ENCODE results near the gene CENPK.

DNA sequence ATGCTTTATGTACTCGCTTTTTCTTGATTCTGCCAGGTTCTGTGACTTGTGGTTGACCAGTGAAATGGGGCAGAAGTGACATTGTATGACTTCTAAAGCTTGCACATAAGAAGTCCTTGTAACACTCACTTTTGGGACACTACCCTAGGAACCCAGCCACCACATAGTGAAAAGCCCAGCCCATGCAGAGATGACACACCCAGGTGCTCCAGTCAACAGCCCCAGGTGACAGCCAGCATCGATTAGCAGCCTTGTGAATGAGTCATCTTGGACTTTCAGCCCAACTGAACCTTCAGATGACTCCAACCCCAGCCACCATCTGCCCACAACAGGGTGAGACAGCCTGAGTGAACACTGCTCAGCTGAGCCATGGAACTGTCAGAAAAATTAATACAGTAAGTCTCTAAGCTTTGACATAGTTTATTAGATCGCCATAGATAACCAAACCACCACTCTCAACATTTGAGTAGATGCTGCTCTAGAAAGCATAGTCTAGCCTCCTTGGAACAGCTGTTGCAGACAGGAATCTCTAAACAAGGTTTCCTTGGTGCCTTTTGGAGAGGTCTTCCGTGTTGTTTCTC is 458.7 kb downstream of the ZSWIM6 start:
- PRO-cap: no peak
- RRBS, 2 experiments: no CpG with 5 or more reads among the region's 4 CpGs

DNA sequence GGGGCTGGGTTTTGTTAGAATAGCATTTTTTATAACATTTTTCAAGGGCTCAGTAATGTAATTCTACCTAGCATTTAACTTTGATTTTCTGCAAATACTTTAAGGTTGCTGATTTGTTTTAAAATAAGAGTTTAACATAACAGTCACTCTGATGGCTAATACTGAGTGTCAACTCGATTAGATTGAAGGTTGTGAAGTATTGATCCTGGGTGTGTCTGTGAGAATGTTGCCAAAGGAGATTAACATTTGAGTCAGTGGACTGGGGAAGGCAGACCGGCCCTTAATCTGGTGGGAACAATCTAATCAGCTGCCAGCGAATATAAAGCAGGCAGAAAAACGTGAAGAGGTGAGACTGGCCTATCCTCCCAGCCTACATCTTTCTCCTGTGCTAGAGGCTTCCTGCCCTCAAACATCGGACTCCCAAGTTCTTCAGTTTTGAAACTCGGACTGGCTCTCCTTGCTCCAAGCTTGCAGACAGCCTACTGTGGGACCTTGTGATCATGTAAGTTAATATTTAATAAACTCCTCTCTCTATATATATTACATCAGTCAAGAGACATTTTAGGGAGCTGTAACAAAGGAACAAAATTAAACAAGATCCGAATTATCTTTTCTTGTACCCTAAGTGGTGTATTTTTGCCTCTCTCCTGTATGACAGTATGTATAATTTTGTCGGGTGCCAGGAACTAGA is 576.0 kb downstream of the LRRC70 start:
- PRO-cap: no peak
- RRBS, 2 experiments: no CpG with 5 or more reads among the region's 8 CpGs

DNA sequence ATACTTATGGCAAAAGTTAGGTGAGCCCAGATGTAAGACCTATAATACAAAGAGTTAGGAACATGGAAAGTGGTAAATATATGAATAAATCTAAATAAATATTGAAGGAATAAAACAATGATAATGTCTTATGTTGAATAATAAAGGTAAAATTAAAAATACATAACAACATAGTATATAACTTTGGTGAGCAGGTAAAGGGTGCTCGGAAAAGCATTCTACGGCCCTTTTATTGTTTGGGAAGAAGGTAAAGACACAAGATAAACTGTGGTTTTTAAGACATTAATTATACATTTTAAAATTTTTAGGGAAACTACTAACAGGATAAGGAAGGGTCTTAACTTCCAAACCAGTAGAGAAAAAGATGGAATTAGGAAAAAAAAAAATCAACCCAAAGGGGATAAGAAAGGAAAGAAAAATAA is 127.6 kb downstream of the CWC27 start:
- PRO-cap: no peak
- RRBS, 2 experiments: no CpG with 5 or more reads among the region's 2 CpGs

DNA sequence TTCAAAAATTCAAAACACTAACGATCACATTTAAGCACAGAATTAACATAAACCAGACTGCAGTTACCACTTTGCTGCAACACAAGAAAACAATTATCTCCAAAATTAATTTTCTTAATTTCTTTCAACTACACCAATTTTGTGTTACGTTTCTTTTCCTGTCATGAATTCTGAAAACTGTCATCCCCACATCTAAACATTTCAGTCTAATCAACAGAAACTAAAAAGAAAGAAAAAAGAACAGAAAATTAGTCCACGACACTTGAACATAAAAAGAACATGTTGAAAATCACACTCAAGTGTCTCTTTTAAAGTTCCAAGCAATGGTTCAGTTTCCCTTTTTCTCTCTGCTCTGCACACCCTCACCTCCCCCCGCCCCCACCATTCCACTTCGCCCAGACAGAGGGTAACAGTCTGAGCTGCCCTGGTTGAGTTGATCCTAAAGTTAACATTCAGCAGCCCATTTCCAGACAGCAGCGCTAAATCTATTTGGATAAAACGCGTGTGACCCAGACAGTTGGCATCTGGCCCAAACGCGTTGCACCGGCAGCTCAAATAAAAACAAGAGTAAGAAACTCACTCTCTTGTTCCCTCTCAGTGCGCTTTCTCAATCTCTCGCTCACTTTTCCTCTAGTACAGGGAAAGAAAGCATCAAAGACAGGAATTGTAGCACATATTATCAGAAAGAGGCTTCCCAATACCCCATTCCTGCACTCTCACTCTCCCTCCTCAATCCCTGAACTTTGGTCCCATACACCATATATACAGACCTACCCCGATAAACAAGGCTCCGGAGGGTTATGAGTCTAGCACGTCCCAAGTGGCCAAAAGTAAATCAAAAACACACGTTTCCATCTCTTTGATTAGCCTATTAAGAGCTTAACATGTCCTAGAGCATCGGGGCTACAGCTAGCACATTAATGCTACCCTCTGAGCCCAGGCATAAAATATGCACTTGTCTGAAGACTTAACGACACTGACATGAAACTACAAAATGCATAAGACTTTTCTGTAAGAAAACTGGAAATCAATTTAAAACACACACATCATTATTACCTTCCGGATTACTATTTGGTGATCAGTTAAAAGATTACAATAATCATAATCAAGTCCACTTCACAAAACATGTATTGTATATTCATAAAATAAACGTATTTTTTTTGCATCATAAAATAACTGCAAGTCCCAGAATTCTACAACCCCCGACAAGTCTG is 1.4 kb downstream of the ADAMTS6 start:
- PRO-cap: bidirectional peak, plus-strand start at position 587 of the sequence, minus-strand start at position 281 of the sequence
- RRBS, 2 experiments: no CpG with 5 or more reads among the region's 22 CpGs

- PRO-cap: bidirectional peak, plus-strand start at chr5:65563406, minus-strand start at chr5:65563127
- RRBS, 2 experiments: under 1 to 2% methylated on average over 6 of the region's 55 CpGs
These were observed at the start of gene CENPK for GRCh38 chr5:65562567-65563750. CENPK (minus strand) TSS chr5:65563168.

DNA sequence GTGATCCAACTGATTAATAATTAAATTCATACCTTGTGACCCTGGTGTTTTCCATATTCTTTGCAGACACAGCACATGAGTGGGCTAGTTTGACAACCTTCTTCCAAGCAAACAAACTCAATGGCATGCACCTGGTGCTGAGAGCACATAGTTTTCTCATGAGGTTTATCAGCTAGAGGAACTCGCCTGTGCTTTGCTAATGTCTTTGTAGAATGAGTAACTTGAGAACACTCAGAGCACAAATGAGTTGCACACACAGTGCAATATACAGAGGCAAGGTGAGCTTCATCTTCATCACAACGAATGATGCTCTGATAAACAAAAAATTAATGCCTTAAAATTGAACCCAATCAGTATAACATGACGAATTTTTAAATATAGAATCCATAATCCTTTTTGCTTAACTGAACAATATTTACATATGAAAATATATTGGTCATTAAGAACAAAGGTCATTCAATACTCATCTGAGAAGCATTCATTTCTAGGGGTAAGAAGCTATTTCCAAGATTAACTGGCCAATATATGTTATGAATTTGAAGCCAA is 12.5 kb downstream of the TRIM23 start:
- PRO-cap: no peak
- RRBS, 2 experiments: no CpG with 5 or more reads among the region's 3 CpGs

- PRO-cap: no peak
- RRBS, 2 experiments: no CpG with 5 or more reads among the region's 1 CpG
These were observed 33.7 kb downstream of the SHLD3 start for GRCh38 chr5:65658565-65658808.

DNA sequence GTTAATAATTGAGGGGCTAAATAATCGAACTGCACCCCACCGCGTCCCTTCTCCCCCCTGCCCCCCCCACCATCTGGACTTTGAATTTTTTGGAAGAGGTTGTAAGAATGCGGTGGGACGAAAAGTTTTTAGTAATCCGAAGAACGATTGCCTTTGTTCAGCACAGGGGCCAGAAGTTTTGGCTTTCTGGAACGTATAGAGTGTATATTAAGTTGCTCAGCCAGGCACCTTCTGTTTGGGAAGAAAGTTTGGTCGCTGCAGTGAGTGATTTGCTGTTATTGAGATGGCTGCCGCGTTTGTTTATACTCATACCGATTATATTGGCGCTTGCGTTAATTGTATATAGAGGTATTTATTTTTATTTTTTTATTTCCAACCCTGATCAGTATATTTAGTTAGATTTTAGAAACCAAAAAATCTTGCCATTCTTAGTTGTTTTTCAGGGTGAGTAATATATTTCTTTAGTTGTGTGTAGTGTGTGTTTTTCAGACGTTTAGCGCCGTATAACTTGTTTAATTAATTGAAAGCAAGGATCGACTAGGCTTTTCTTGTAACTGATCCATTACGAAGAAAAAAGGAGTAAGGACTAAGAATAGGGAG is 663 bp downstream of the ERBIN start:
- PRO-cap: no peak
- RRBS, 2 experiments: no CpG with 5 or more reads among the region's 19 CpGs

- PRO-cap: no peak
- RRBS, 2 experiments: no CpG with 5 or more reads among the region's 3 CpGs
These were observed 42.9 kb upstream of the SREK1 start for GRCh38 chr5:66101056-66101680.

- PRO-cap: no peak
- RRBS, 2 experiments: no CpG with 5 or more reads among the region's 2 CpGs
These were observed 224.7 kb downstream of the SREK1 start for GRCh38 chr5:66368794-66369206.

GRCh38 chr5:66617848-66618400 is 21.7 kb downstream of the MAST4 start:
- PRO-cap: no peak
- RRBS, 2 experiments: no CpG with 5 or more reads among the region's 10 CpGs

- PRO-cap: no peak
- RRBS, 2 experiments: no CpG with 5 or more reads among the region's 8 CpGs
These were observed 93.5 kb downstream of the MAST4 start for GRCh38 chr5:66689479-66690407.

DNA sequence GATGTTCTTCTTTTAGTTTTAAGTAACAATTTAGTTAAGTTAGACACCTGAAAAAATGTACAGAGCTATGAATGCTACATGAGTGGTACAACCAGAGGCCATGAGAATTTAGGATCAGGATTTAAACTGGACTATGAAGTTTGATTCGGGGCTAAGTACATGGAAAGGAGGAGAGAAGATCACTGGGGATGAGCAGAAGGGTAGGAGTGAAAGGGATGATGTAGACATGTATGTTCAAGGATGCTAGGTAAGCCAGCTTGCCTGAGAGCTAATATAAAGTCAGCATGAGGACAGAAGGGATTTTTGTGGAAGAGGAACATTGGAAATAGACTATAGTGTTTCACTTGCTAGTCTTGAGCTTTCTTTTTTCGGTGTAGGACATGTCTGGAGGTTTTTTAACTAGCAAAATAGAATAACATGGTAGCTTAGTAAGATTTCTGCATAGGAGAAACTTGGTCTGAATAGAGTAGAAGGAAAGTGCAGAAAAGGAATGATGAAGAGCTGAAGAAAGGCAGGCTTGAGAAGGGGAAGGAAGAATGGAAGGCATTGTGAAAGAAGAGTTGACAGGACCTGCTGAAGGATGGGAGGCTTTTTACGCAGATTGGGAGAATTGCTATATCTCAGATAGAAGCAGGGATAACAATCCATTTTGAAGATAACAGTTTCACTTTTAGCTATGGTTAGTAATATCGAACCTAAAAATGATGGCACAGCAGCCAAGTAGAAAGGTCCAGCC is 218.0 kb downstream of the CD180 start:
- PRO-cap: no peak
- RRBS, 2 experiments: no CpG with 5 or more reads among the region's 4 CpGs

GRCh38 chr5:67006203-67006944 is 190.2 kb downstream of the CD180 start:
- PRO-cap: no peak
- RRBS, 2 experiments: no CpG with 5 or more reads among the region's 6 CpGs

DNA sequence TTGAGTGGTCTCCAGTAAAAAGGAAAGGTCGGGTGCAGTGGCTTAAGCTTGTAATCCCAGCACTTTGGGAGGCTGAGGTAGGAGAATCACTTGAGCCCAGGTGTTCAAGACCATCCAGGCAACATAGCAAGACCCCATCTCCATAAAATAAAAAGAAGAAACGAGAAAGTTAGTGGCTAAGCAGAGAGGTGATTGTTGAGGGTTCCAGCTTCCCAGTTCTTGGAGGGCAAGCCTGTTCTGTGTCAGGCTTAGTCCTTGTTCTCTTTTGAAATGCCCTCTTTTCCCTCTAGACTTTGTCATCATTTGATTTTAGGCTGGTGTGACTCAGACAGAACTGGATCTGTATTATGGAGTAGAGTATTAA is 159.5 kb downstream of the CD180 start:
- PRO-cap: no peak
- RRBS, 2 experiments: no CpG with 5 or more reads among the region's 2 CpGs

GRCh38 chr5:67063554-67063979 is 133.0 kb downstream of the CD180 start:
- PRO-cap: no peak
- RRBS, 2 experiments: no CpG with 5 or more reads among the region's 2 CpGs

- PRO-cap: no peak
- RRBS, 2 experiments: 32 to 39% methylated on average over 12 to 13 of the region's 24 CpGs
These were observed 30.0 kb downstream of the CD180 start for GRCh38 chr5:67166476-67167087.

DNA sequence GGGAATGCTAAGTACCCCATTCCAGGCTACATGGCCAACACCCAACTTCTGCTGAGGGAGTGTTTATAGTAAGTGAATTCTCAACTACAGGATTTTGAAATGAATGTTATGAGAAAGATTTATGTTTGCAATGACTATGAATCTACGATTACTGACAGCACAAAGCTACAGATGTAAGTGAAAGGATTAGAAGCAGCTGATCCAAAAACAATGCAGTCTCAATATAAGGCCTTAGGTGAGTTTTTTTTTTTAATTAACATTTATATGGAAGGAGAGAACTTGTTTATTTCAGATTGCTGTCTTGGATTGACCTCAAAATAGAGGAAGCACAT is 294.4 kb upstream of the CD180 start:
- PRO-cap: no peak
- RRBS, 2 experiments: no CpG with 5 or more reads among the region's 1 CpG

GRCh38 chr5:67606237-67606784 is 409.7 kb upstream of the CD180 start:
- PRO-cap: no peak
- RRBS, 2 experiments: no CpG with 5 or more reads among the region's 6 CpGs

GRCh38 chr5:68037527-68037748 is 178.1 kb upstream of the PIK3R1 start:
- PRO-cap: no peak
- RRBS, 2 experiments: no CpG with 5 or more reads among the region's 2 CpGs